ENCODE measurements around the genes ASCC2, TBC1D10A, SEC14L2 and SLC35E4.

DNA sequence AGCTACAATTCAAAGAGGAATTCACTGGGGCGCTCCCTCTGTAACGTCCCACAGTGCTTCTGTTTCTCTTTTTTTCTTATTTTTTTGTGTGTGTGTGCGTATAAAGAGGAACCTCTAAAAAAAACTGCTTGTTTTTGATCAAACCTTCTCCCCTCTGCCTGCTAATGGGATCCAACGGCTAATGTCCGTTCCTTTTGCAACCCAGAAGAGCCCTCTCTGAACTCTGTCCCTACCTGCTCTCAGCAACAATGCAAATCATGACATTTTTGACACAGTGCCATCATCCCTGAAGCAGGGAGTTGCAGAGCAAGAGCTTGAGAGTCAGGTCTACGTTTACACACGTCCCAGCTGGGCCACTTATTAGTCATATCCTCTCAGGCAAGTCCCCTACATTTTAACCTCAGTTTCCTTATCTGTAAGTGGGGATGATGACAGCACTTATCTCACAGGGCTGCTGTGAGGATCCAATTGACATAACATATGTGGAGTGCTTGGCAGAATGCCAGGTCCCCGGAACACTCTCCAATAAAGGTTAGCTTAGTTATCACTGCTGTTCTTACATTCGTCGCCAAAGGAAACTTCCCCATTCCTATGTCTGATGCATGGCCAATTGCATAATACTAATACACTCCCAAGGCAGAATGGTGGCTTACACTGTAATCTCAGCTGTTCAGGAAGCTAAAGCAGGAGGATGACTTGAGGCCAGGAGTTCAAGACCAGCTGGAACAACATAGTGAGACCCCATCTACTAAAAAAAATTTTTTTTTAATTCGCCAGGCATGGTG lies 16.8 kb downstream of the ASCC2 start:
- PRO-cap, result no peak

DNA sequence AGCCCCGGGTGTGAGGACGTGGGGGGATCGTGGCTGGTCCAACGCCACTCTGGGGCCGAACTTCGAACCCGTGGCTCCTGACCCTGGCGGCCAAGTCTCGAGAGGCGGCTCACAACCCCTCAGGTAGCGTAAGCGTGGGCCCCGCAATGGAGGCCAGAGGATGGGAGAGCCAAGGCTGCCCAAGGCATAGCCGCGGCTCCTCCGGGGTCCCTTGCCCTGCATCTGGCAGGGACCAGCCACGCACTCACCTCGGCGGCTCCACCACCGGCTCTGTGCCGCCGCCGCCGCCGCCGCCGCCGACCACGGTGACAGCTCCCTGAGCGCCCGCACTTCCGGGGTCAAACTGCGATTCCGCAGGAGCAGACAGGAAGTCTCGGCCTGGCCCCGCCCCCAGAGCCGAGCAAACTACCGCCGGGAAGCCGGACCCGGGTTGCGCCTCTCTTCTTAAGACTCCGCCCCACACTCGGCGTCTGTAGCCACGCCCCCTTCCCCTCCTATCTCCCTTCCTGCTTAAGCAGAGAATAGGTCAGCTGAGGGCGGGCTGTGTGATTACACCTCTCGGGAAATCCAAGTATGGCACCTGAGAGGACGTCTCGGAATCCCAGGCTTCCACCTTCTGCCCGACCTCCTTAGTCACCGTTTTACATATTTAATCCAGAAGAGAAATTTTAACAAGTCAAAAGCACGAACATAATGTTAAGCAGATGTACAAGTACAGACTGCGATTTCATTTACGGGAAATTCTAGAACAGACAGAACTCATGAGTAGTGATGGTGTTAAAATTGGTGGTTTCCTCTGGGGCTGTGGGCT lies at the start of gene ASCC2:
TSS of gene ASCC2 (minus strand) at position 345 of the 811 bp plus-strand sequence.
- PRO-cap, result bidirectional peak, plus-strand start at position 552 of the sequence, minus-strand start at position 274 of the sequence

DNA sequence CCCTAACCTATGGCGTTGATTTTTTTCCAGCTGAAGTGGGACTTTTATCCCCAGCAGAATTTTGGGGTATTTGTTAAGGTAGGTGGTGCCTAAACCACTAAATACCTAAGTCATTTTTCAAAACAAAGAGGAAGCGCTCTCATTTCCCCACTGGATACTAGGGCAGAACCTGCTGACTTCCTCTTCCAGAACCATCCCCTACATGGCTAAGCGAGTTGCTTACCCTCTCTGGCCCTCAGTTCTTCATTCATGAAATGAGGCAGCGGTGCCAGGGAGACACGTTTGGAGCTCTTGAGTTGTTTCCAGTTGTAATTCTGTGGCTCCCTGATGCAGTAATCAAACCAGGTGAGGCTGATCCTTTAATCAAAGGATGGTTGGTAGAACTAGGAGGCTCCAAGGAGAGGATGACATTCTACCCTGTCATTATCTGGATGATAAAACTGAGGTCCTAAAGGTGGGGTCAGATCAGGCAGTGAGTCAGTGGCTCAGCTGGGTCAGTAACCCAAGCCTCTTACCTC lies 9.9 kb upstream of the MTMR3 start:
- PRO-cap, result no peak

GRCh38 chr22:30247113-30247436 lies 516 bp upstream of the LIF start:
- PRO-cap, result no peak

DNA sequence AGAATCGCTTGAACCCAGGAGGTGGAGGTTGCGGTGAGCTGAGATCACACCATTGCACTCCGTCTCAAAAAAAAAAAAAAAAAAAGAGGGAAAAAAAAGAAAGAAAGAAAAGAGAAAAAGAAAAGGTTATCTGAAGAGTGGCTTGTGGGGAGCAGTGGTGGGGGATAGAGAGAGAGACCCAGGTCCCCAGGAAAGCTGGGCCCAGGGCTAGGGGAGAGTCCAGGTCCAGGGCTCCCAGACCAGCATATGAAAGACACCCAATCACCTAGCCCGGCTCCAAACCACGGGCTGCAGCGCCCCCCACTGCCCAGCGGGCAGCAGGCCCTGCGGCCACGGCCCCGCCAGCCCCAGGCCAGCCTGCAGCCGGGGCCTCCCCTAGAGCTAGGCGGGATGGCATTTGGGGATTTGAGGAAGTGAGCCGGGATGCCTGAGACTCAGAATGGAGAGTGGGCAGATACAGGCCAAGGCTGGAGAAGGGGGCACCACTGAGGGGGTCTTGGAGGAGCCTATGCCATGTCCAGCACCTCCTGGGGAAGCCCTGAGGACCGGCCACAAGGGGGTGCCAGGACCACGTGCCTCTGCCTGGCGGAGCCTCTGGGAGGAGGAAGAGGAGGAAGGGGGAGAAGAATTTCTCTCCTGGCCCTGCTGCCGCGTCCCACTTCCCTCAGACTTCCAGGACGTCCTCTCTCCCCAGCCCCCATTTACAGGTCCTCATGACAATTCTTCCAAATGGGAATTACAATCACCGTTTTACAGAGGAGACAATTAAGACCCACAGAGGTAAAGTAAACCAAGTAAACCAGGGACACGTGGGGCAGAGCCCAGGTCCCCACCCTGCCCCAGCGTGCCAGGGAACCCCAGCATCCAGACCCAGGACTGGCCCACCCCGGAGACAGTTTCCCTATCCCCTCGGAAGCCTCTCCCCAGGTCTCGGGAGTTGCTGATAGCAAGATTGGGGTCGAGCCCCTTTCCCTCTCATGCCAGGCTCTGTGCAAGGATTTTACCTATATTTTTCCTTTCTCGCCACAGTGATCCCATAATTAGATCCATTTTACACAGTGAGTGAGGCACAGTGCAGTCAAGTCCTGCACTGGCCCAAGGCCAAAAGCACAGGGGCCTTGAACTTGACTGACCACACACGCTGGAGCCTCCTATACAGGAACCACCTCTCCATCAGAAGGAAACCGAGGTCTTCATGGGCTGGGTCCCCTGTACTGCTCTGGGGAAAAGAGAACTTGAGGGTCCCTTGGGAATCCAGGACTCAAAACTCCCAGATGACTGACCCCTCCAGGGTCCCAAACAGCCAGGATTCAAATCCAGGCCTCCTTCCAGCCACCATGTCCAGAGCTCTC lies 9.6 kb upstream of the LIF start:
- PRO-cap, result no peak

DNA sequence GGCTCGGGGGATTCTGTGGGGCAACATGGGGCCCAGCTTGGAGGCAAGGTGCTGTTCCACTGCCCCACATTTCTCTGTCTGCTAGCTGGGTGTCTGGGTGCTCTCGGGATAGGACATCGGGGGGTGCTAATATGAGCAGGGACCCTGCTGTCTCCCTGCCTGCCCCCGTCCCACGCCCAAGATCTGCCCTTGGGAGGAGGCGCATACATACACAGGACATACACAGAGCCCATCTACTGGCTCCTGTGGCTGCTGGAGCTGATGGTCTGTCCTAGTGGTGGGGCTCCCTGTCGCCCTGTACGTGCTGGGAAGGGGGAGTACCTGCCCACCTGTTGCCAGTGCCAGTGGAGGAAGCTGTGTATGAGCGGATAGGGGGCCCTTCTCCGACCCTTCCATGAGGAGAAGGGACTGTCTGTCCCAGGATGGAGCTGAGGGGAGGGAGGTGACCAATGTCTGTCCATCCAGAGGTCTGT lies 1.1 kb downstream of the TBC1D10A start:
- PRO-cap, result no peak

- PRO-cap, result bidirectional peak, plus-strand start at chr22:30326556, minus-strand start at chr22:30326489; bidirectional peak, plus-strand start at chr22:30327177, minus-strand start at chr22:30326901
These were observed at the start of gene TBC1D10A for GRCh38 chr22:30326288-30327376. Gene TBC1D10A, minus strand, starts transcription at chr22:30326941.

GRCh38 chr22:30354170-30354750 lies 2.4 kb downstream of the SF3A1 start:
- PRO-cap, result no peak

GRCh38 chr22:30355905-30356249 lies 817 bp downstream of the SF3A1 start:
- PRO-cap, result no peak

GRCh38 chr22:30396591-30397262 lies at the start of gene SEC14L2:
Gene SEC14L2, plus strand, starts transcription at chr22:30397018.
- PRO-cap, result unidirectional peak, plus-strand start at chr22:30397019

GRCh38 chr22:30398107-30398728 lies 1.4 kb downstream of the SEC14L2 start:
- PRO-cap, result no peak

- PRO-cap, result no peak
These were observed 7.6 kb downstream of the SEC14L2 start for GRCh38 chr22:30404275-30404880.

DNA sequence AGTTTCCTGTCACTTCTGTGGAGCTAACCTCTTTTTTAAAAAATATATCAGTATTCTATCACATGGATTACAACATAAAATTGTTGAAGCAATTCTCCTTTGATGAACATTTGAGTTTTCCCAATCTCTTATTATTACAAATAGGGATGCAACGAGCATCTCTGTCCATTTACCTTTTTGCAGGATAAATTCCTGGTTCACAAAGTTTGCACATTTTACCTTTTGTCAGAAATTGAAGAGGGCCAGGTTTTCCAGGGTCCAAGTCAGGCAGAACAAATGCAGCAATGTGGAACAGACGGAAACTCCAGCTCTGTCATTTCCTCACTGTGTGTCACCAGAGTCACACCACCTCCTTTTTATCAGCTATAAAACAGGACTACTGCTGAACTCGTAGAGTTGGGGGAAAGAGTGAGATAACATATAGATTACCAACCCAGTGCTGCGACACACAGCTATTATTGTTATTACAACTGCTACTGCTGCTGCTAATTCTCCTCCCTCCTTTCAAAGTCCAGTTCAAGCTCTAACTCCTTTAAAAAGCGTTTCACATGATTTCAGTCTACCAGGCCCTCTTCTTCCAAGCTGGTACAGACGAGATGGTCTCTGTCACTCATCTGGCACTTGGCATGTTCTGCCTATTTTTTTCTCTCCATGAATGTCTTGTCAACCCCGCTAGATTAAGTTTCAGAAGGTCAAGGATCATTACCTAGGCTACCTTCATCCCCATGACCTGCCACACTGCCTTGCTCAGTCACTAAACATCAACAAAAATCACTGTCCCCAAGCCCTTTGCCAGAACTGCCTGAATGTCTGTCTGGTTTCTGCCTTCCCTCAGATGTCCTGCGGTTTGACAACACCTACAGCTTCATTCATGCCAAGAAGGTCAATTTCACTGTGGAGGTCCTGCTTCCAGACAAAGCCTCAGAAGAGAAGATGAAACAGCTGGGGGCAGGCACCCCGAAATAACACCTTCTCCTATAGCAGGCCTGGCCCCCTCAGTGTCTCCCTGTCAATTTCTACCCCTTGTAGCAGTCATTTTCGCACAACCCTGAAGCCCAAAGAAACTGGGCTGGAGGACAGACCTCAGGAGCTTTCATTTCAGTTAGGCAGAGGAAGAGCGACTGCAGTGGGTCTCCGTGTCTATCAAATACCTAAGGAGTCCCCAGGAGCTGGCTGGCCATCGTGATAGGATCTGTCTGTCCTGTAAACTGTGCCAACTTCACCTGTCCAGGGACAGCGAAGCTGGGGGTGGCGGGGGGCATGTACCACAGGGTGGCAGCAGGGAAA lies 3.7 kb upstream of the MTFP1 start:
- PRO-cap, result no peak

GRCh38 chr22:30474943-30475621 lies 3.3 kb upstream of the SEC14L3 start:
- PRO-cap, result no peak

DNA sequence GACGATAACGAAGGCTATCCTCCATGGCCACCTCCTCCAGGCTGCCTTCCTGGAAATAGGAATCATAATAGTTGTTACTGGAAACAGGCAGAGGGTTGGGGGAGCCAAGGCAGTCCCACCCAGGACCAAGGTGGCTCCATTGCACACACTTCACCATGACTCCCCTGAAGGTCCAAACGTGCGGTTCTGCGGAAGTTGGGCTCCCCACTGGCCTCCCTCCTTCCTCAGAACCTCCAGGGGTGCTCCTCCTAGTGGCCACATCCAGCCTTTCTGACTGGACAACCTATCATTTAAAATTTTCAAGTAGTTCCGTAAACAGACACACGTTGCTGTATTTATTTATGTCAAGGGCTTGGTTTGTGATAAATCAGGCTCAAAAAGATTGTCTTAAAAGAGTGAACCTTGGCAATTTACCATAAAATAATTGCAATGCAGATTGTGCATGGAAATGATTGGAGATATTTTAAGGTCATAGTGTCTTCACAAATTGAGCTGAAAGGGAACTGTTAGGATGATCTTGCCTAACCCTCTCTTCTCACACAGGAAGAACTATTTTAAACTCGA lies 1.4 kb upstream of the TCN2 start:
- PRO-cap, result no peak

DNA sequence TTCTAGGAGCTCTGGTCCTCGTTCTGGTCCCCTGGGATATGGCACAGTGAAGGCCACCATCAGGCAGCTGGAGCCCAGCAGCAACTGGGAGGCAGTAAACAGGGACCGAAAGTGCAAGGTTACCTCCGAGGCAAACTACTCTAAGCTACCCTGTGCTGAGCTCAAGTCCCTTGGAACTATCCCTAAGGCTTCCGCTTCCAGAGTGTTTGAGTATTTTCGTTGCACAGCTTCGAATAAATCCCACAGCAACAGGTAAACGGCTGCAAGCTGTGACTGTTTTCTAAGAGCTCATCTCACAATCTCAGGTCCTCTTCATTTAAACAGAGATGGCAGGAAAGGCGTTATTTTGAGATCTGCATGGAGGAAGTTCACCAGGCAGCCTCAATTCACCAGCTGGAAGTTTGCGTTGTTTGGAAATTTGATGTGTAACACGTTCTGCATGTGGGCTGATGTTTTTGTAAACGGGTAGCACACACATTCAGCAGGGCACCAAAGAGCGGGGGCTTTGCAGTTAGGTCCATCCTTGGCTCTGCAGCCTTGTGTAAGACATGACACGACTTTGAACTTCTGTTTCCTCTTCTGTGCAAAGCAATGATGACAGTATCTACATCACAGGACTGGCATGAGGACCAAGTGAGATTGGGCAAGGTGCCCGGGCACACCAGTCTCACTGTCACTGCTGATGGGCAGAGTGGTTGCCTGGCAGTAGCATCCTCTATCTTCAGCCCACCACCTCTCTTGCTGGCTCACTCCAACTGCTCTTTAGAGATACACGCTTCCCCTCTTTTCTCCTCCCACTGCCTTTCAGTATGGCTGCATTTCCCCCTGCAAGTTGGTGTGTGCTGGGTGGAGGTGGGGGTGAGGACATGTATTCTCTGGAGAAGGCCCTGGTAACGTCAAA lies 3.2 kb downstream of the TCN2 start:
- PRO-cap, result no peak

DNA sequence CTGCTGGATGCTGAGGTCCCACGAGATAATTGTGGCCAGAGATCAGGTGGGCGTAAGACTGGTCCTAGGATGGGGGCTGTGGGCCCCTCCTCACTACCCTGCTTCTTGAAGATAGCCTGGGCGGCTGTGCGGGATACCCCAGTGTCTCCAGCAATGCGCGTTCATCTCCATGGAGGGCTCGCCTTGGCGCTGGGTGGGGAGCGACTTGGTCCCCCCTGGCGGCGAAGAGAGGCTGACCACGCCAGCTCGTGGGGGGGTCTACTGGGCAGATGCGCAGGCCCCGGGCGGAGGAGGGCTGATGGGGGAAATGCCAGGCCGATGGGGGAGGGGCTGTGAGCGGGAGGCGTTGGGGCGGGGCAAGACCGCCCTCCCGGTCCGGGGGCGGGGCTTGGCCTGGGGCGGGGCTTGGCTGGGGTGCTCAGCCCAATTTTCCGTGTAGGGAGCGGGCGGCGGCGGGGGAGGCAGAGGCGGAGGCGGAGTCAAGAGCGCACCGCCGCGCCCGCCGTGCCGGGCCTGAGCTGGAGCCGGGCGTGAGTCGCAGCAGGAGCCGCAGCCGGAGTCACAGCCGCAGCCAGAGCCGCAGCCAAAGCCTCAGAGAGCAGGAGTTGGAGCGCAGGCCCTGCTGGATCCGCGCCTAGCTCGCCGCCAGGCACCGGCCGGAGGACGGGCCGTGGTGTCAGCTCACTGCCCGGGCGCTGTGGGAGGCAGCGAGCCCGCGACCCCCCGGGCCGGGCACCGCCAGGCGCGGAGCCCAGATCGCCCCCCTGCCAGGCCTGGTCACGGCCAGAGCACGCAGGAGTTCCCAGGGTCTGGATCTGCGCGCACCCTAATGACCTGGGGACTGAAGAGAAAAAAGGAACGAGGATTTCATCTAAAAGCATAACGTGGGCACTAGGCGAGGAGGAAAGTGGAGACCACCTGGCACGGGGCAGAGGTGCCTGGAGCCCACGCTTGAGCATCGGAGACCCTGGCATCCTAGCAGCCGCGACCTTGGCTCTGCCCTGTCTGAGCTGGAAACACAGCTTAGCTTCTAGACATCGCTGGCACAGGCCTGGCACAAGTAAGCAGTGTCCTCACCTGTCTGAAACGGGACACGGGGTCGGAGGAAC lies at the start of gene SLC35E4:
TSS of gene SLC35E4 (plus strand) at position 531 of the 1,109 bp plus-strand sequence.
- PRO-cap, result bidirectional peak, plus-strand start at position 458 of the sequence, minus-strand start at position 180 of the sequence

GRCh38 chr22:30829963-30830403 lies 135.3 kb downstream of the OSBP2 start:
- PRO-cap, result no peak

DNA sequence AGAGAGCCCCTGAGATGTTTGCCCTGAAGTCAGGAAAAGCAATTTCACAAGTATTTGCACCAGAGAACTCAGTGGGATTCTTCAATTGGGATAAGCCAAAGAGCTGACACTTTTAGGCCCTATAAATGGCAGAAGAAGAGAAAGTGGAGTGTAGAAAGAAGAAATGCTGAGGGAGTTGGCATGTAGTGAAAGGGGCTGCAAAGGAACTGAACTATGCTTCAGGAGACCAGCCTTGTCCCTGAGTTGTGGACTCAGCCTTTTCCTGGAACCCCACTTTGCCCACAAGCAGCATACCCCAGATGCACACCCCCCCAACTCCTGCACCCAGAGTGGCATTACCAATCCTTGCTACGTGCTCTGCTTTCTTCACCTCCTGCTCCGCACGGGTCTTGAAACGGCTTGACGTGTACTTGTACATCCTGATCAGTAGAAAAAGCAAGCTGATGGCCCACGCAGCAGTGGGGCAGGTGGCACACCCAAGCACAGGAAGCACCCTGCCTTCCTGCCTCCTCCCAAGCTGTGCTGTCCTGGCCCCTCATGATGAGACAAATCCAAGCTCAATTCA lies 28.1 kb downstream of the MORC2 start:
- PRO-cap, result no peak

DNA sequence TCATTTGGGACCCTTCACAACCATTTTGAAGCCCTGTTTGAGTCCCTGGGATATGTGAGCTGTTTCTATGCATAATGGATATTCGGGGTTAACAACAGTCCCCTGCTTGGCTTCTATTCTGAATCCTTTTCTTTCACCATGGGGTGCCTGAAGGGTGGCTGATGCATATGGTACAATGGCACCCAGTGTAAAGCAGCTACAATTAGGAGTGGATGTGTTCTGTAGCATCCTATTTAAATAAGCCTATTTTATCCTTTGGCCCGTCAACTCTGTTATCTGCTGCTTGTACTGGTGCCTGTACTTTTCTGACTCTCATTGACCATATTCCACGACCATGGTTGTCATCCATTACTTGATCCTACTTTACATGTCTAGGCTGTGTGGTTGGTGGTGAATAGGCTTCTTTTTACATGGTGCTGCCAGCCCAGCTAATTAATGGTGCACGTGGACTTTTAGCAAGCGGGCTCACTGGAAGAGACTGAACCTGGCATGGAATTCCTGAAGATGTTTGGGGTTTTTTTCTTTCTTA lies 1.8 kb upstream of the MORC2 start:
- PRO-cap, result no peak